AG10803 (cell line): ENCODE measurements around the genes DRD2 and USP28.

DNA sequence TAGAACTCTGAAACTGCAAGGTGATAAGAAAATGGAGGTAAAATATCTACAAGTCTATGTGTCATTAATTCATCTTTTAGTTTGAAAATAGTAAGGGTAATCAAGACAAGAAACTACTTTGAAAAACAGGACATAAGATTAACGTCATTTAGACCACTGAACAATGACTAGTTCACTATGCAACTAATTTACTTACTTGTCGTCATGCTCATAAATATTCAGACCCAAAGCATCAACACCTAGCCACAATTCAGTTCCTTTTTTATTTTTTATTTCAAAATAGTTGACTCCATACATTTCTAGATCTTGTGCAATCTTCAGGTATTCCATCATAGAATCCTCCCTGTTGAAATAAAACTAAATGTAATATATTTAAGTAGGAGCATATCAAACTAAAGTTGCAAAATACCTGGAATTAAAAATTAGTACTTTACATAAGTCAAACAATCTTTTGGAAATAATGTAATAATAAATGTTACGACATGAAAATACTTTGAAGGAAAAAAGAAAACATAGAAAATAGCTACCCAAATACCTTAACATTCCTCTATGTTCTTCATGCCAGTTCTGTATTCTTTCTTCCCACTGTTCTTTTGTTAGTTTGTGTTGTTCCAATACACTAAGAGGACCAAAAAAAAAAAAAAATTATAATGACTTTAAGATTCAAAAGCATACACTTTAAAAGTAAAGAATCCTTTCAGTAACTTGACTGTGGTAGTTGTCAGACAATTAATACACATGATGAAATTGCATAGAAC, 38.7 kb downstream of the RDX start:
- RRBS: no CpG with 5 or more reads among the region's 3 CpGs

DNA sequence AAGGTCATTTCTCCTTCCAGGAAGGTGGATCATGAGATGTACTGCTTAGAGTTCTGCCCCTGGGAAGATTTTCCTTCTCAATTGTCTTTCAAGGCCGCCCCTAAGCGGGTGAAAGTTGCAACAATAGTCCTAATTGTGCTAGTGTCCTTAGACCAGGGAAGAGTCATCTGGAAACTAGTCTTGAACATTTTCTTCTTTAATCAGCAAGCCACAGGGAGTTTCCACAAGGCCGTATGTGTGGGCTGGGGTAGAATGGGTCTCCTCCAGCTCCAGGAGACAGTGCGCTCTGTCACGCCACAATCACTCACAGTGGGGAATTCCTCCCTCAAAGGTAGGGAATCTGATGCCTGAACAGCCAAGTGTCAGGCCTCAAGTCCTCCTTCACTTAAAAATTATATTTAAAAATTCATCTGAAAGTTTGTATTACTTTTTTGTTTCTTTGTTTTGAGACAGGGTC, 53.3 kb upstream of the RDX start:
- RRBS: no CpG with 5 or more reads among the region's 5 CpGs

- RRBS: no CpG with 5 or more reads among the region's 4 CpGs
These were observed 11.7 kb downstream of the POU2AF3 start for GRCh38 chr11:111309982-111310562.

DNA sequence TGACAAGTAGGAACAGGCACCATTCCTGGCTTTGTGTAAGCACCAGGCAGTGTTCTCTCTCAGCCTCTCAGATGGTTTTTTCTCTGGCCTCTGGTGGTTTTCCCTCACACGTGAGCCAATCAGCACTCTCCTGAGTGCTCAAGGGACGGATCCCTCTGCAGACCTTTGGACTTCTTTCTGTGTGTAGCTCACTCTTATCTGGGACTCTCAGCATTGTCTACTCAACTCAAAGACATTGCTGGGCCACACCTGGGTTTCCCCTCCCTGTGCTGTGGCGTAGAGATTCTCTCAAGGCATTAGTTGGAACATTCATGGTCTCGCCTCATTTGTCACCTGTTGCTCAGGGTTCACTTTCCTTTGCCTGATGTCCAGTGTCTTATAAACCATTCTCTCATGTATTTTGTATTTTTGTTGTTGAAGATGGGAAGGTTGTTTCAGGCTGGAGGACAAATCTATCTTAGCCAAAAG, 21.4 kb downstream of the SIK2 start:
- RRBS: no CpG with 5 or more reads among the region's 4 CpGs

DNA sequence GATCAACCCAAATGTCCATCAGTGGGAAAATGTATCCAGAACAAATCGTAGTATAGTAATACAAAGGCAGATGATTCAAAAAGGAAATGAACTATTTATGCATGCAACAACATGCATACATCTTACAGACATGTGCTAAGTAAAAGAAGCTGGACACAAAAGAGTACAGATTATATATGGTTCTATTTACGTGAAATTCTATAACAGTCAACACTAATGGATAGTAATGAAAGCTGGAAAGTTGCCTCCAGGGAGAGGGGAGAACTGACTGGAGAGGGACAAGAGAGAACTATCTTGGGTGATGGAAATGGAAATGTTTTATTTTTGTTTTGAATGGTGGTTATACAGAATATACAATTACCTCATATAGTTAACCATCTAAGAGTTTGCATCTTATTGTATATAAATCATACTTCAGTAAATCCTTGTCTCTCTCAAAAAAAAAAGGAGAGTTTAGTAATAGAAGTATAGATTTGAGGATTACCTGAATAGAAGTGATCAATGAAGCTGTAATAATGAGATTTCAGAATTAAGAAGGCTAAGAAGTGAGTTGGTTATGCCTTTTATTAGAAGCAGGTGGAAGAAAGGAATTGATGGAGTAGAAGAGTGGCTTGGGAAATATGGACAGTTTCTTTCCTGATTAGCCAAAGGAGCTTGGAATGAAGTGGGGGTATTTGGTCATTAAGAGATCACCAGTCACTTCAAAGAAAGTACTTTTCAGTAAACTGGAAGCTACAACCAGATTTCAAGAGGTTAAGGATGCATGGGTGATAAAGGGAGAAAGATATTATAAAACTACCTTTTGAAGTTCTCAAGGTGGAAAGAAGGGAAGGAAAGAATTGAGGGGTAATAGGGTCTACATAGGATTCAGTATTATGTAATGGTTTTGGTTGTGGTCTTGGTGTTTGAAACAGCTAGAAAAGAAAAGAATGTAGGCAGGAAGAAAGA, 28.1 kb downstream of the SIK2 start:
- RRBS: no CpG with 5 or more reads among the region's 2 CpGs

DNA sequence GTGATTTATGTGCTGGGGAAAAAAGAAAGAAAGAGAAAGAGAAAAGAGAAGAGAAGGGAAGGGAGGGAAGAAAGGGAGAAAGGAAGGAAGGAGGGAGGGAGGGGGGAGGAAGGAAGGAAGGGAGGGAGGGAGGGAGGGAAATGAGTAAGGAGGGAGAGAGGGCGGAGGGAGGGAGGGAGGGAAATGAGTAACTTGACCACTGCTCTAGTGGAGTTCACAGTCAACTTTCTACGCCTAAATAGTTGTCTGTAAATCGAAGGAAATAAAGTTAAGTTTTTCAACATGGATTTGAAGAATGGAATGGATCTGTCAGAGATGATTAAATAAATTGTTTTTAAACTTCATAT, 33.0 kb downstream of the SIK2 start:
- RRBS: no CpG with 5 or more reads among the region's 3 CpGs

- RRBS: no CpG with 5 or more reads among the region's 5 CpGs
These were observed 51.0 kb downstream of the SIK2 start for GRCh38 chr11:111653268-111653661.

DNA sequence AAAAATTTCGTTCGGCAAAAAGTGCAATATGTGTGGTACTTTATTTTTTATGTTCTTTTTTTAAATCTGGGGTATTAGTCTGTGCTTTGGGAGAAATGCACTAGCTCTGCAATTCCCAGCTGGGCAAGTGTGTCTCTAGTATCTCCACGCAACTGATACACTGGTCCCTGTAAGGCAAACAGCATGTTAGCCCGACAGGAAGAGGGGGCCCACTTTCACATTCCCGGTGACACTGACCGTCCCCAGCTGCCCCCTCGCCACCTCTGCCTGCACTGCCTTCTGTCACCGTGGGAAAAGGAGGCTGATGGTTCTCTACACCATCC, 39.3 kb downstream of the PPP2R1B start:
- RRBS: no CpG with 5 or more reads among the region's 8 CpGs

- RRBS: 2% methylated on average over 17 of the region's 50 CpGs
These were observed 523 bp downstream of the PPP2R1B start for GRCh38 chr11:111765494-111766237.

DNA sequence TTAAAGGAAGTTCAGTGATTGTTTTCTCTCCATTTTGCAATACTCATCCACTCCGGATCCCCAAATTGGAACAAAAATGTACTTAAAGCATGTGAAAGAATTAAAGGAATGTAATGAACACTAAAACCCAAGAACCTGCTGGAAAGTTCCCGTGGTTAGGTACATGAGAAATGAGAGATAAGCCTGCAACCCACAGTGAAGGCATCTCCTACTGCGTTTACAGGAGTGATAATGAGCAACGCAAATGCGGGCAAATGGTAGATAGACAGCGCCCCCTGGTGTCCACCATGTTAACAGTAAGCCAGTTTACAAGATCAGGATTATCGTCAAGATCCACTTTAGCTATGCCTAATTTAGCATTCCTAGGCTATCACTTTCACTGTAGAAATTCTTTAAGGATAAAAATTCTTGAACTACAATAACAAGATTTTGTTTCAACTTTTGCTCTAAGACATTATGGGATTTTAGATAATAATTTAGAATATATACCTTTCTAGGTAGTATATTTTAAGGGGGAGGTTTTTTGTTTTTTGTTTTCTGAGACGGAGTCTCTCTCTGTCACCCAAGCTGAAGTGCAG, 29.9 kb downstream of the ALG9 start:
- RRBS: no CpG with 5 or more reads among the region's 8 CpGs

GRCh38 chr11:111879680-111880062, 330 bp downstream of the CFAP68 start:
- RRBS: no CpG with 5 or more reads among the region's 6 CpGs

DNA sequence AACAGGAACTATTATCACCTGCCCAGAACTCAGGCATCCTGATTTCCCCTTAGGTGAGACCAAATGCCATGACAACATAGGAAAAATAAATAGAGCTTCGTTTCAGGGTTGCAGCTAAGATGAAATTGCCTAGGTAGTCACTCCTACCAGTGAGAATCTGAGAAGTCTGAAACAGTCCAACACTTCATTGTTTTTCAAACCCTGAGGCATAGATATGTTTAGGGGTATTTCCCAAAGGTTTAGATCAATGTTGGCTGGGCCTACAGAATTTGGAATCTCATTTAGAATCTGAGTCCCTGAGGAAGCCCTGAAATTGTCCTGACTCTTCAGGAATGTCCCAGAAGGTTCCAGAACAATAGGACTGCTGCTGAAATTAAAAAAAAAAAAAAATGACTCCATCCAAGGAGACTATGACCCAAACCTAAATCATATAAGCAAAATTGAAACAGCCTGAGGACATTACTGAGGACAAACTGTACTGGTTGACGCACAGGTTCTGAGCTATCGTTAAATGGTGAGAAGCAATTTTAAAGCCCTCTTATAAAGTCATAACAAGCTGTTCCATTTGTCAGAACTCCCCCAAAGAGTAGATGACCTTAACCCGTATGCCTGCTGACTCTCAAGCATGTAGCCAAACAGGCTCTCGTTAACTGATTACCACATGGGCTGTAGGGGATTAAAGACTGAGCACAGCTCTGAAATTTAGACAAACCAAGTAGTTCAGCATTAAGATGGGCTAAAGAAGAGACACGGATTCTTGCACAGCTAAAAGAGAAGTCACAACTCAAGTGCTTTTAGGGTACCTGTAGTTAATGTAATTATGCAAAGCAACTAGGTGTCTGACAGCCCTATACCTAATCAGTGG, 2.3 kb downstream of the CRYAB start:
- RRBS: no CpG with 5 or more reads among the region's 6 CpGs

DNA sequence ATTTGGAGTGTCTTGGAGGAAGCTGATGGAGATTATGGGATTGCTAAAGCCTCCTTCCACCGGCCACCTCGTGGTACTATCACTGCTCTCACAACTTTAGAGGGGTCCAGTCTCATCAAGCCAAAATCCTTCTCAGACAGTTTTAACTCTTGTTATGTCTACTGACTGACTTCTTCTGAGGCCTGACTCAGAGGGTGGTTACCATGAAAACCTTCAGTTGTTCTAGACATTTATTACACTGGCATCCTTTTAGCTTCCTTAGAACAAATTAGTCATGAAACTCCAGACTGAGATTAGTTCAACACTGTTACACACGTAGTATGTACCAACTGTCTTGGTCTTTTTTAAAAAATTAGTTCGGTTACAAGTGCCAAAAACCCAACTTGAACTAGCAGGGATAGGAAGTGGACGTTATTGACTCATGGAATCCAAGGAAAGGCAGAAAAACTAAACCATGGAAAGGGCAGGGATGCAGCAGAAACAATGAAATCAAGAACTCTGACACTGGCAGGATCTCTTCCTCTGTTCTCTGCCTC, 7.6 kb downstream of the DIXDC1 start:
- RRBS: no CpG with 5 or more reads among the region's 5 CpGs

DNA sequence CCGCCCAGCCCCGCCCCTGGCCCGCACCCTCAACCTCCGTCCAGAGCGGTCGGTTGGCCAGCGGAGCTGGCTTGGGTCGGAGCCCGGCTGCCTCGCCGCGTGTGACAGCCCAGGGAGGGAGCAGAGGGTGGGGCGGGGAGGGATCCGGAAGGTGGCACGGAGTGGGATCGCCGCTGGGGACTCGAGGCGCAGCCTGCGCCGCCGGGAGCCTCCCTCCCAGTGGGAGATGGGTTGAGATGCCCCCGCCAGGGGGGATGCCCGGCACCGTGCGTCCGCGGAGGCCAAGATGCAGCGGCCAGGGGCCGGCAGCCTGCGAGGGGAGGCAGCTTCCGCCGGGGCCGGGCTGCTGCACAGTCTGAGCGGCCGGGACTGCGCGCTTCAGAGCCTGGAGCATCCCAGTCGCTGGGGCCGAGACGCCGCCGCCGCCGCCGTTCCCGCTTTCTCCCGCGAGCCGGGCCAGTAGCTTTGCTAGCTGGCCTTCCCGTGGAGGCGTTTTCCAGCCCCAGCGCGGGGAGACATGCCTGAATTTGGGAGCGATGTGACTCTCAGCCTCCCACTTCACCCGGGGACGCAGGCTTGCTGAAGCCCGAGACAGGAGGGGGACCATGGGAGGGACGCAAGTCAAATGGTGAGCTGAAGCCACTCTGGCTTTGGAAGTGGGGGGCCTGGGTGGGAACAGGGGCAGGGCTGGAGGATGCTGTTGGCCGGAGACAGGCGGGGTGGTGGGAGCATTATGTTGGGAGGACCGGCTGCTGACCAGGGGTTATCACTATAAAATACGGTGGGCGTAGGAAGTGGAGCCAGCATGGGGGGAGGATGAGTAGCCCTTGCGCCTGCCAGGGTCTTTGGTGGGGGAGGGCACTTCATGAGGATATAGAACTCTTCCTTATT, 40.3 kb downstream of the DIXDC1 start:
- RRBS: 2% methylated on average over 36 of the region's 65 CpGs

DNA sequence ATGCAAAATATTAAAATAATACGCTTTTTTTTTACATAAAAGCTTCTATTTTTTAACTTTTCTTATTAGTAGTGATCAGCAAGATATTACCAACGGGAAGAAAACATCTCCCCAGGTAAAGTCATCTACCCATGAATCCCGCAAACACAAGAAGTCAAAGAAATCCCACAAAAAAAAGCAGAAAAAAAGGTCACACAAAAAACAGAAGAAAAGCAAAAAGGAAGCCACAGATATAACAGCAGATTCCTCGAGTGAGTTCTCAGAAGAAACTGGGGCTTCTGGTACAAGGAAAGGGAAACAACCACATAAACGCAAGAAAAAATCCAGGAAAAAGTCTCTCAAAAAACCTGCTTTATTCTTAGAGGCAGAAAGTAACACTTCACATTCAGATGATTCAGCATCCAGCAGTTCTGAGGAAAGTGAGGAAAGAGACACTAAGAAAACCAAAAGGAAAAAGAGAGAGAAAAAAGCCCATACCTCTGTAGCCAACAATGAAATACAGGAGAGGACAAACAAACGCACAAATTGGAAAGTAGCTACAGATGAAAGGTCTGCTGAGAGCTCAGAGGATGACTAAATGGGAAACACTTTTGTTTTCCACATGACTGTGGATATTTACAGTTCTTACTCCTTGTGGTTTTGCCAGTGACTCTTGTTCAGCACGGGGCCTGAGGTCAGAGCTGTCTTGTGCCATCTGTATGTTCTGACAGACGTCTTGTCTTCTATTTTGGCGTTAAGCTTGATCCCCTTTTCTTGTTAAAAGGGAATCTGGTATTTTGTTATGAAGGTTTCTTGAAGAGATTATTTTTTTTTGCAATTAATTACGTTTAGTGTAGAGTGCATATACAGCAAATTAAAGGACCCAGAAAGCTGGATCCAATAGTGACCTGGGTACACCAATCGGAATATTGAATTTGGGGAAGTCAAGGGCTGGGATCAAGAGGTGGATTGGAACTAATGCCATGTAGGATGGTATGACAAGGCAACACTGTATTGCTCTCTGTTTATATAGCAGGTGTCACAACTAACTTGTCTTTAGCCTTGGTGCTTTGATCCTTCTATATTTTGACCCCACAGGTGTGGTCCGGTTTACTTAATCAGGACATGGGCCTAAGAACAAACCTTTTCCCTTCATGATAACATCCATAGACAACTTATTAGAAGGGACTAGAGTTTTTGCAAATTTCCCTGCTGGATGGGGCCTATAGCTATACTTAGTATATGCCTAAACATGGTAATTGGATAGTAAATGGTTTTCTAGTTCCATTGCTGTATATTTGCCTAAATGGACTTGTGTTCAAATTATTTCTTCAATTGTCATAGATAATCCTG, 3.7 kb downstream of the TIMM8B start:
- RRBS: no CpG with 5 or more reads among the region's 12 CpGs

DNA sequence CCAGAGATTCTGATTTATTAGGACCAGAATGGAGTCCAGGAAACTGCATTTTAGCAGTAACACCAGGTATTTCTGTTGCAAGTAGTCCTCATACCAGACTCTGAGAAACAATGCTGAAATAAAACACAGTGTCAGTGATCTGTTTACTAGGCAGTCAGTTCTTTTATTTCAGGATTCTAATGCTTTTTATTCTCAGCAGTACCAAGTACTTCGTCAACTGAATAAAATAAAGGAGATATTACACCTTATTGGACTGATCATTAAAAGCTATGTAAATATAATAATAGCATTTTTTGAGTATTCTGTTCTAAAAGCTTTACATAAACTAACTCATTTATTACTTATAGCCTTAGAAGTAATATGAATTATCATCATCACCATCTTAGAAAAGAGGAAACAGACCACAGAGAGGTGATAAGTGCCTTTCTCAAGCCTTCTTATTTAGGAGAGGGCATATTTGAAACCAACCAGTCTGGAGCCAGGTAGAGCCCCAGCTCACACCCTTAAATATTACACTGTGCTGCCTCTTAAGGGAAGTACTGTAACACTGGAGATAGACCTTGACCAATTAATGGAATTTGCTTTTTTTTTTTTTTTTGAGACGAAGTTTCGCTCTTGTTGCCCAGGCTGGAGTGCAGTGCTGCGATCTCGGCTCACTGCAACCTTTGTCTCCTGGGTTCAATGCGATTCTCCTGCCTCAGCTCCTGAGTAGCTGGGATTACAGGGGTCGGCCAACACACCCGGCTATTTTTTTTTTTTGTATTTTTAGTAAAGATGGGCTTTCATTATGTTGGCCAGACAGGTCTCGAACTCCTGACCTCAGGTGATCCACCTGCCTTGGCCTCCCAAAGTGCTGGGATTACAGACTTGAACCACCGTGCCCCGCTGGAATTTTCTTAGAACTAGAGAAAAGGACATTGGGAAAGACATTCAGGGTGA, 2.3 kb downstream of the BCO2 start:
- RRBS: no CpG with 5 or more reads among the region's 11 CpGs

- RRBS: no CpG with 5 or more reads among the region's 2 CpGs
These were observed 164.2 kb upstream of the NCAM1 start for GRCh38 chr11:112797082-112797444.

DNA sequence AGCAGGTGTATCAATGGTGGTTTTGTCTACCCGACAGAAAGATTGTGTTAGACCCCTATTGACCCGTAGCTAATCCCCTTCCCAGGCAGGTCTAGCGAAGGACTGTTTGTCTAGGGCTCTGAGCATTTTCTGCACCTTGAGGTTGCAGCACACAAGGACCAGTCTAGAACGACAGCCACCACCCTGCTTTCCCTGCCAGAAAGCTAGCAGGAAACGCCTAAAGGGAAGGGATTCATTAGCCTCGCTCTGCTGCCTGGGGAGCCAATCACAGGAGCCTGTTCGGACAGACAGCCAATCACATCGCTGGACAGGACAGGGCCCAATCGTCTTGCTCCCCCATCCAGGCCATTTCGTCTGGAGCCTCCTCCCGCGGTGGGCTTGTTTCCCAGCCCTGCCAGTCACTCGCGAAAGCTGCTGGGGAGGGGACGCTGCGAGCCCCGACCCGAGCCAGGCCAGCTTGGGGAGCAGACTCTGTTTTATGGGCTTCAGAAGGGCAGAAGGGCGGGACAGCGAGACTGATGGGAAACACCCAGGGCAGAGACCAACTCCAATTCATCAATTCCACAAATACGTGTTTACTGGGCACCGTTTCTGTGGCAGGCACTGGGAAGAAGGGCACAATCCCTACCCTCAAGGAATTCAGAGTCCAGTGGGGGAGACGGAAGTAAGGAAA, 79.8 kb upstream of the NCAM1 start:
- RRBS: no CpG with 5 or more reads among the region's 23 CpGs

DNA sequence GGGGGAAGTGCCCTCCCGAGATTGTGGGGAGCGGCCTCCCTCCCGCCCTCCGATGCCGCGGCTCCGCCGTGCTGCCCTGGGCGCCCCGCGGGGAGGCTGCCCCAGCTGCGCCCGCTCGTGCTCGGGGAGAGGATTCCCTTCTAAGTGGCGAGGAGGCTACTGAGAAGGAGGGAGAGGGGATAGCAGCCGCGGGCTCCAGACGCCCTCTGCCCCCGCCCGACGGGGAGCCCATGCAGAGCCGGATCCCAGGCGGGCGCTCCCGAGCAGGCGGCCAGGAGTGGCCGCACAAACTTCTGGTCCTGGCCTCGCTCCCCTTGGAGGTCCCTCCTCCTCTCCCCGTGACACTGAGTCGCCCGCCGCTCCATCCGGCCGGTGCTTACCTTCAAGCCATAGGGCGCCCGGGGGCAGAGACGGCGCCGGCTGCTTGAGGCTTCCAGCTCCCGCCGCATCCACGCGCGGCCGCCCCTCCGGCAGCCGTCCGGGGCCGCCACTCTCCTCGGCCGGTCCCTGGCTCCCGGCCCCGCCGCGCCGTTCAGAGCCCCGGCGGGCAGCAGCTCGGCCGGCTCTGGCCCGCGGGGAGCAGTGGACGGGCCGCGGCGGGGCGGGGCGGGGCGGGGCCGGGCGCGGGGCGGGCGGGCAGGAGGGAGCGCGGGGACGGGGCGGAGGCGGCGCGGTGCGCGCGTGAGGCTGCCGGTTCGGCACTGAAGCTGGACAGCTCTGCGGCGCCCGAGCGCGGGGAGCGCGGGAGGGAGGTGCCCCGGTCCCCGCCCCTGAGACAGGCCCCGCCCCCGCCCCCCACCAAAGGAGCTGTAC, at the start of gene DRD2:
Gene DRD2, minus strand, starts transcription at position 703 of the 813 bp plus-strand sequence.
- RRBS: 4% methylated on average over 35 of the region's 98 CpGs

GRCh38 chr11:113875431-113876233, at the start of gene USP28:
USP28 (minus strand) TSS chr11:113875572.
- RRBS: 1% methylated on average over 23 of the region's 76 CpGs